Foreskin fibroblast (primary cell): ENCODE measurements around a stretch of chr2.

DNA sequence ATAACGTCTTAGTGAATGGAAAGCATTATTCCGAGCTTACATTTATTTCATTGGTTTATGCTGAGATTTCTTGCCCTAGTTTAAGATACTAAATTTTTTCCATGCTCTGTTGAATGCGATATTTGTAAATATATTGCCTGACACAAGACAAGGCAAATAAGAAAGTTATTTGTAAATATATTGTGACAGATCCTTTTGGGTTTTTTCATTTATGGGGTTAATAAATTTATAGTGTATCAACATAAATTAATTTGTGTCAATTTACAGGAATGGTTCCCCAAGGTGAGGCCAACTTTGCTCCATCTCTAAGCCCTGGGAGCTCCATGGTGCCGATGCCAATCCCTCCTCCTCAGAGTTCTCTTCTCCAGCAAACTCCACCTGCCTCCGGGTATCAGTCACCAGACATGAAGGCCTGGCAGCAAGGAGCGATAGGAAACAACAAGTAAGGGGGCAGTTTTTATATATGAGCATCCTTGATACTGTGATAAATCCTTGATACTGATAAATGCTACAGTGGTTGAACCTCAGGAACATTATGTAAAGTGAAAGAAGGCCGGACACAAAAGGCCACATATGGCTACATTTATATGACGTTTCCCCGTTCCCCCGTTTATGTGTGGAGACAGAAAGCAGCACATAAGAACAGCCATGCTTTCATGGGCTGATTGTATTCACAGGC lies 41.3 kb downstream of the PTRHD1 start:
- RRBS: no CpG with 5 or more reads among the region's 10 CpGs

DNA sequence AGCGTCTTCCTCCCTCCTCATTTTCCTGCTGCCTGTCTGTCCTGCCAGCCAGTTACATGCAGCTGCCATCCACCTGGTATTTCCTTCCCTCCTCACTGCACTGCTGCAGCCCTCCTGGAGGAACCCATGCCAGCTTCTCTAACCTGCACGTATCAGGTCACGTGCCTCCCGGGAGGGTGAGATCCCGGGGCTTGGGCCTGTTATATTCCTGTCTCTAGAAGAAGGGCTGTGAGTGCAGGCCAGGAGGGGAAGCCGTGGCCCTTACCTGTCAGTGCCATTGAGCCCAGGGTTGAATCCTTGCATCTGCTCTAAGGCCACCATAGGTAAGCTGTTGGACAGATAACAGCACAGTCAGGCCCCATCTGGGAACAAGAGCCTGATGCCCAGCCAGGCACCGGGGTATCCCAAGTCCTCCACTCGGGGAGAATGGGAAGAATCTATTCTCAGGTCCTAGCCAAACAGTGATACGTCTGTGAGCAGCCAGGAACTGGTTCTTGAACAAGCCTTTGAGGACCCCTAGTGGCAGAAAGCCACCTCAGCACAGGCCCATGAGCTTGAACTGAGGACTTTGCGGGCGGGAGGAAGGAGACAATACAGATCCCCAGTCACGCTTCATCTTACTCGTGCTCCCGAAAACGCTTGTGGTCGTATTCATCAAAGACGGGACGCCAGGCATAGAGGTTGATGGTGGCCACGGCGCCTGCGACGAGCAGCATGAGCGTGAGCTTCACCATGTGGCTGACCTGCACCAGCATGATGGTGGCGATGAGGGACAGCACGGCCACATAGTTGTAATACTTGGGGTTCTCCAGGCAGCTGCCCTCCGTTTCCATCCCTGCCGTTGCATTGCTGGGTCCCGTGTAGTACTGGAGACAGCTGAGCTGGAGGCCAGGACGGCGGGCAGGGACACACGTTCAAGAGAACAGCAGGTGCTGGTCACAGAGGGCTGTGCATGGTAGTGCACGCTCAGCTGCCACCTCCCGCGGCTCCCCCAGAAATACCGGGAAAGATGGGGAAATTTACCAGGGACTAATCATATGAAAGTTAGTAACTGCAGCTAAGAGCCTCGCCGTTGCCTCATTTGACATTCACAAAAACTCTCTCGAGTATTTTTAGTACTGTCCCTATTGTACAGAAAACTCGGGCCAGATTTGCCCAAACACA lies 34.4 kb downstream of the CENPO start:
- RRBS: no CpG with 5 or more reads among the region's 39 CpGs

- RRBS: 92% methylated on average over 4 of the region's 8 CpGs
Observed at GRCh38 chr2:24859497-24860007, 60.5 kb downstream of the ADCY3 start.

GRCh38 chr2:24970638-24971535 lies 868 bp downstream of the DNAJC27 start:
- RRBS: 3% methylated on average over 15 of the region's 40 CpGs

- RRBS: 83% methylated on average over 2 of the region's 18 CpGs
Observed at GRCh38 chr2:25233770-25234531, 65.6 kb upstream of the POMC start.

DNA sequence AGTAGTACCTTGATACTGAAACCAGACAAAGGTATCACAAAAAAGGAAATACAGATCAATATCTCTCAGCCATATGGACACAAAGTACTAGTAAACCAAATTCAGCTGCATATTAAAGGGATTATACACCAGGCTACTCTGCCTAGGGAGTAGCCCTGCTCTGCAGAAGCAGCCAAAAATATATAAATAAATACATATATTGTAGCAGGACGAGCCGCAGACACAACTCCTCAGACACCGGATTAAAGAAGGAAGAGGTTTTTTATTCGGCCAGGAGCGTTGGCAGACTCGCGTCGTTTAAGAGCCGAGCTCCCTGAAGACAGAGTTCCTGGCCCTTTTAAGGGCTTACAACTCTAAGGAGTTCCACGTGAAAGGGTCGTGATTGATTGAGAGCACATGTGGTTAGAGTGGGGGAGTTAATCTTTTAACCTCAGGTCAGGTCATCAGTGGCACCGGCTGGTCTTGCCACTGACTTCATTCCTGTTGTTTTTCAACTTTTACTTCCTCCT lies 38.4 kb upstream of the DTNB start:
- RRBS: no CpG with 5 or more reads among the region's 12 CpGs

- RRBS: no CpG with 5 or more reads among the region's 5 CpGs
Observed at GRCh38 chr2:25976998-25977407, 5.3 kb downstream of the KIF3C start.

- RRBS: no CpG with 5 or more reads among the region's 6 CpGs
Observed at GRCh38 chr2:26068280-26069276, 34.7 kb downstream of the RAB10 start.

DNA sequence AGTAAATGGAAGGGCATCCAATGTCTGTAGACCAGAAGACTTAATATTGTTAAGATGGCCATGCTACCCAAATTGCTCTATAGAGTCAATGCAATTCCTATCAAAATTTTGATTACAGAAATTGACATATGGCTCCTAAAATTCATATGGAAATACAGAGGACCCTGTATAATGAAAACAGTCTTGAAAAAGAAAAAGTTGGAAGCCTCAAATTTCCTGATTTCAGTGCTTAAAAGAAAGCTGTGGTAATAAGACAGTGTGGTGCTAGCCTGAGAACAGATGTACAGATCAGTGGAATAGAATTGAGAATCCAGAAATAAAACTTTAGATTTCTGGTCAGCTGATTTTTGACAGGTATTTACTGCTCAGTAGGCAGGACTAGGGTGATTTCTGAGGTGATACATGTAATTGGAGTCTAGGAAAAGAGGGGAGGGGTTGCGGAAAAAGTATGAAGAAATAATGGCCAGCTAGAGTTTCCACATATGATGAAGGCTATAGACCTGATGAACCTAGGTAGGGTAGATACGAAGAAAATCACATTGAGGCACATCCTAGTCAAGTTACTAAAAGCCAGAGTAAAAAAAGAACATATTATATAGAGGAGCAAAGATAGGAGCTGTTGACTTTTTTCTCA lies 44.4 kb downstream of the RAB10 start:
- RRBS: no CpG with 5 or more reads among the region's 2 CpGs

- RRBS: no CpG with 5 or more reads among the region's 16 CpGs
Observed at GRCh38 chr2:26188469-26189411, 15.9 kb downstream of the GAREM2 start.

GRCh38 chr2:26392049-26392833 lies 9.5 kb upstream of the DRC1 start:
- RRBS: no CpG with 5 or more reads among the region's 2 CpGs

DNA sequence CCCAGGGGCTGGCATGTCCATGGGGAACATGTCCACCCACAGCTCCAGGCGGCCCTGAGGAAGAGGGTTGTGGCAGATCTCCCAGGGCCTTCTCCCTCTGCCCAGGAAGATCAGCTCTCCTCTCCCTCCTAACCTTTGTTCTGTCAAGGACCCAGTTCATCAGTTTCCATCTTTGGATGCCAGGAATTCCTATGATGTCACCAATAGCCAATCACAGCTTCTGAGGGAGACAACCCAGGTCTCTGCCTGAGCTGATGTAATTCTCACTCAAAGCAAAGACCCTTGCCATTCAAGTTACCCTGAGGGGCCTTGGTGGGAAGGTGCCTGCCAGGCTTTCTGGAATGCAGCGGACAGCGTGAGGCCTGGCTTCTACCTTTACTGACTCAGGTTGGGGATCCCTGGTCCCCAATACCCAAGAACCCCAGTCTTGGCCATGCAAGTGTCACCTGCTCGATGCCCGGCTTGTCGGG lies 61.8 kb downstream of the DRC1 start:
- RRBS: no CpG with 5 or more reads among the region's 6 CpGs

- RRBS: no CpG with 5 or more reads among the region's 5 CpGs
Observed at GRCh38 chr2:26606739-26607269, 34.4 kb downstream of the CIB4 start.

GRCh38 chr2:26720982-26721607 lies 28.6 kb downstream of the KCNK3 start:
- RRBS: no CpG with 5 or more reads among the region's 9 CpGs

DNA sequence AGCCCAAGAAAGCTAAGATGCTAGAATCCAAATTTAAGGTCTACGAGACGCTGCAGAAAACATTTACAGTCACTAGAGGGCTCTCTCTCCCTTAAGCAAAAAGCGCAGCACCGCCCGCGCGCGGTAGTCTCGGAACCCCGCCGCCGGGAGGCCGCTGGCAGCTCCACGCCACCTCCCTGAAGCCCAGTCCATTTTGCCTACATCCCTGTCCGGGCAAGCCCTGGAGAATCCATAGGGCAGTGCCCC lies 1.6 kb upstream of the DPYSL5 start:
- RRBS: 2% methylated on average over 4 of the region's 15 CpGs

DNA sequence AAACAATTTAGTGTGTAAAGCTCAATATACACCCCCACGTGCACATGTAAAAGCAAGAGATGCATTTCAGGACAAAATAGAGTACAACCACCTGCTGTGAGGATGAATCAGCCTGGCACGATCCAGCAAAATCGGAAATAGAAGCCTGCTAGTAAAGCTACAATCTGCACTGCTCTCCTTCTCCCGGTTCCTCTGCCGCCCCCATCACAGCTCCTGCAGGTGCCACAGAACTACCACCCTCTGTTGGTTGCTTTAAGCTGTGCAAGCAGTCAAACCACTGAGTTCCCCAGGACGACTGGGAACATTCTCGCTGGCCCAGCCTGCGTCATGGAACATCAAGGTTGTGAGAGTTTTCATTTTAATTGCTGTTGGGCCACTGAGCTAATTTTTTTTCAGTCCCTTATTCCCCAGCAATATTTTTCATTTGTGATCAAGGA lies 47.8 kb upstream of the MAPRE3 start:
- RRBS: no CpG with 5 or more reads among the region's 8 CpGs

DNA sequence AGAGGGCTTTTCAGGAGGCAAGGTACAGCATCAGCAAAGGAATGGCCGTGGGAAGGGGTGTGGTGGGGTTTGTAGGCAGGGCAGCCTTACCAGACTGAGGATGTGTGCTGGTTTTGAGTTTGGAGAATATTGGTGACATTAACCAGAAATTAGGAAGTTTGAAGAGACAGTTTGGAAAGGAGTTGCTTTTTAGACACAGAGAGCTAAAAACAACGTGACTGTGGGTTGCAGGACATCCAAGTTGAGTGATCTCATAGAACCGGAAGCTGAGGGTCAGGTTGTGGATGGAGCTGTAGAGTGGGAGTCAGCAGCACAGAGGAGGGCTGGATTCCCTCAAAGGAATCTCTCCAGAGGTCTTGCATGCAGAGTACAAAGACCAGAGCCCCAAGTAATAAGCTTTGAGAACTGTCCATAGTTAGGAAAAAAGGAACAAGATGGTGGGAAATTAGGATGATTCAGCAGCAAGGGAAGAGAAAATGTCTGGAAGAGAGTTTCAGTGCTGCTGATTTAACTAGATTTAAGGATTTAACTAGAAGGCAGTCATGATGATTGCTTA lies 9.3 kb downstream of the MAPRE3 start:
- RRBS: no CpG with 5 or more reads among the region's 3 CpGs

DNA sequence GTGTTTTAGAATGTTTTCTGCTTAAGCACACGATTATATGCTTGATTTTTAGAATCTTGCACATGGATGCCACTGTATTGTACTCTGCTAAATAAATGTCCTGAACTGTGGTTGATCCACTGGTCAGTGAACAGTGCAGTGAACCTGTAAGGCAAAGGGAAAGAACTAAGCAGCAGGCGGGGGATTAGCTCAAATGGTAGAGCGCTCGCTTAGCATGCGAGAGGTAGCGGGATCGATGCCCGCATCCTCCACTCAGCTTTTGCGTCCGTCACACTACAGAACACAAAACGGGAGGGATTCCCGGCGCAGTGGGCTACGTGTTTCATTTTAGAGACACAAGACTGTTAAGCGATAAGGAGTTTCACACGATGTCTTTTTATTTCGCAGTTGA lies 437 bp upstream of the AGBL5 start:
- RRBS: no CpG with 5 or more reads among the region's 17 CpGs

- RRBS: no CpG with 5 or more reads among the region's 3 CpGs
Observed at GRCh38 chr2:27270879-27271115, 4.4 kb upstream of the DNAJC5G start.

DNA sequence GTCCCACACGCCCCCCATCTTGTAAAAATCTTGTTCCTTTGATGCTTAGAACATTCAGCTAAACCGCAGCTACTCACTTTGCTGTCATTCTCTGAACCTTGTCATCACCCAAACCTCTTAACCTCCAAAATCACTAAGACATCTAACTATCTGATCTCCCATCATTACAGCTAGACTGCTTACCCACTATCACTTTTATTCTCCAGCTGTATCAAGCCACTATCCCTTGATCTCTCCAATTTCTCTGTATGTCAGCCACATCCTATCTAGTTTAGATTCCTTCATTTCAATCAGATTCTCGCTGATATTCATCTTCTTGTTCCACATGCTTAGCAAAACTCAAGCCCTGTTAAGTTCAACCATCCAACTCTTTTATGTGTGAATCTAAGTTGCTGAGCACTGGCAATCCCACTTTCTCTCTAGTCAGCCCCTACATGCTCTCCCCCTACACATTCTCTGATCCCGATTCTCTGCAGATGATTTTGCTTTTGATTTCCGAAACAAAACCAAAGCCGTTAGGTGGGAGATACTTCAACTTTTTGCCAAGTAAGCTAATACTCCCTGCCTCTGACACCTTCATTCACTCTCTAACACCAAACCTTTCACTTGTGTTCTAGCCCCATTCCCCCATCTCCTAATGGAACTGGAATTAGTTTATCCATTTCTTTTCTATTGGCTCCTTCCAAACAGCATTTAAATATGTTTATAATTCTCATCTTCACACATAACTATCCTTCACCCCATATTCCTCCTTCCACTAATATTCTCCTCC lies 4.5 kb downstream of the GTF3C2 start:
- RRBS: no CpG with 5 or more reads among the region's 6 CpGs